Mesenteric fat pad (tissue), 1 donor: ENCODE data around the gene LARP4B.

DNA sequence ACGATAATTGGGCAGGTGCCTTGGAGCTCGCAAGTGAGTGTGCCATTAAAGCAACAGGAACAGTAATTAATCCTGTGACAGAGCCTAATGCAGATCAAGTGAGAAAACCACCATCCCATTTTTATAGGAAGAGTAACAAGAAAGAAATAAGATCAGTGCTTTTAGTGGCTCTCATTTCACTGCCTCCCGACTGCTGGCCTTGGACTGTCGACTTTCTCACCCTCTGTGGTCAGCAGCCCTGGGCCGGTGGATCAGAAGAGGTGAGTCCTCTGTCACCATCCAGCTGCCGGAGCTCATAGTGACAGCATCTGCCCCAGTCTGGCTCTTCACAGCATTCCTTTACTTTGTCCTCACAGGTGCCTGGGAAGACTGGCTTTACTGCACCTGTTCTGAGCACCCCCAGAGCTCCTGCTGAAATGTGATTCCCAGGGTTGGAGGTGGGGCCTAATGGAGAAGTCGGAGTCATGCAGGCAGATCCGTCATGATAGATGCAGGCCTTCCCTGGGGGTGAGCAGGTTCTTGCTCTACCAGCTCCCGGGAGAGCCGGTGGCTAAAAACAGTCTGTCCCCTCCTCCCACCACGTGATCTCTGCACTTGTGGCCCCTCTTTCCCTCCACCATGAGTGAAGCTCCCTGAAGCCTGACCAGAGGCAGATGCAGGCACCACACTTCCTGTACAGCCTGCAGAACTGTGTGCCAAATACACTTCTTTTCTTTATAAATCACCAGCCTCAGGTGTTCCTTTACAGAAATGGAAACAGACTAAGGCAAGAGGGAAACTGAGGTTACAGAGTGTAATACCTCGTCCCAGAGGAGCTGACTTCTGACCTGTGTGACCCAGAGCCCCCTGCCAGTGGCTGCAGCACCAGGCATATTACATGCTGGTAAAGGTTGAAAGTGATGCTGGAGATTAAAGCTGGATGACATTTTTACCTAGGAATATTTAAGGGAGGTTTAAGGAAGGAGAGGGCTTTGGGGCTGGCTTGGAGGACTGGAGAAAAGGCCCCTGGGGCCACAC, 171.5 kb downstream of the ZMYND11 start:
- PRO-cap = no peak

DNA sequence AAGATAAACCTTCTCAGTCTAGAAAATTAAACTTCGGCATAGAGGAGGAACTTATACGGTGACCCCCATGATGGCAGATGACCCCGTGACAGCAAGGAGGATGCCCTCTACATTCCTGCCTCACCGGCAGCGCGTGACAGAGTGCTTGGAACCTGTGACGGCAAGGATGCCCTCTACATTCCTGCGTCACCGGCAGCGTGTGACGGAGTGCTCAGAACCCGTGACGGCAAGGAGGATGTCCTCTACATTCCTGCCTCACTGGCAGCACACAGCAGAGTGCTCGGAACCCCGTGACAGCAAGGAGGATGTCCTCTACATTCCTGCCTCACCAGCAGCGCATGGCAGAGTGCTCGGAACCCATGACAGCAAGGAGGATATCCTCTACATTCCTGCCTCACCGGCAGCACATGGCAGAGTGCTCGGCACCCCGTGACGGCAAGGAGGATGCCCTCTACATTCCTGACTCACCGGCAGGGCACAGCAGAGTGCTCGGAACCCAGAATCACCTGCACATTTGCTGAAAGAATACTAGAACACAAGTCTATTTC, 231.0 kb downstream of the DIP2C start:
- PRO-cap = no peak

- PRO-cap = no peak
Measured at GRCh38 chr10:484406-484954, 205.0 kb downstream of the DIP2C start.

GRCh38 chr10:622243-622700, 67.2 kb downstream of the DIP2C start:
- PRO-cap = no peak

DNA sequence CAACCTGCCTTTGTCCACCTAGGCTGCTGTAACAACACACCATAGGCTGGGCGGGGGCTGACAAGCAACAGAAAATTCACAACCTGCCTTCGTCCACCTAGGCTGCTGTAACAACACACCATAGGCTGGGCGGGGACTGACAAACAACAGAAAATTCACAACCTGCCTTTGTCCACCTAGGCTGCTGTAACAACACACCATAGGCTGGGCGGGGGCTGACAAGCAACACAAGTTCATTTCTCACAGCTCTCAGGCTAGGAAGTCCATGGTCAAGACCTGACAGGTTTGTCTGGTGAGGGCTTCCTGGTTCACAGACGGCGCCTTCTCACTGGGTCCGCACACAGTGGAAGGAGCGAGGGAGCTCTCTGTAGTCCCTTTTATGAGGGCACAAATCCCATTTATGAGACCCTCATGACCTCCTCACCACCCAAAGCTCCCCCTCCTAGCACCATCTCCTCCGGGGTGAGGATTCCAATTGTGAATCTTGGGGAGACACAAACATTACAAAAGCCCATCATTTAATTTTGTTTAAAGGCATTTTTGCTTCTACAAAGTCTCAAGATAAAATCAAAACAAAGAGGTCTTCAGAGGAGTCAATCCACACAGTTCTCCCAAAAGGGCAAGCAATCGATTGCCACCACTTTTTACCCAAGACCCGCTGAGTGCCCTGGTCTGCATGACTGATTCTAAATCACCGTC, 52.1 kb downstream of the DIP2C start:
- PRO-cap = no peak

GRCh38 chr10:679987-680822, 9.3 kb downstream of the DIP2C start:
- PRO-cap = no peak

DNA sequence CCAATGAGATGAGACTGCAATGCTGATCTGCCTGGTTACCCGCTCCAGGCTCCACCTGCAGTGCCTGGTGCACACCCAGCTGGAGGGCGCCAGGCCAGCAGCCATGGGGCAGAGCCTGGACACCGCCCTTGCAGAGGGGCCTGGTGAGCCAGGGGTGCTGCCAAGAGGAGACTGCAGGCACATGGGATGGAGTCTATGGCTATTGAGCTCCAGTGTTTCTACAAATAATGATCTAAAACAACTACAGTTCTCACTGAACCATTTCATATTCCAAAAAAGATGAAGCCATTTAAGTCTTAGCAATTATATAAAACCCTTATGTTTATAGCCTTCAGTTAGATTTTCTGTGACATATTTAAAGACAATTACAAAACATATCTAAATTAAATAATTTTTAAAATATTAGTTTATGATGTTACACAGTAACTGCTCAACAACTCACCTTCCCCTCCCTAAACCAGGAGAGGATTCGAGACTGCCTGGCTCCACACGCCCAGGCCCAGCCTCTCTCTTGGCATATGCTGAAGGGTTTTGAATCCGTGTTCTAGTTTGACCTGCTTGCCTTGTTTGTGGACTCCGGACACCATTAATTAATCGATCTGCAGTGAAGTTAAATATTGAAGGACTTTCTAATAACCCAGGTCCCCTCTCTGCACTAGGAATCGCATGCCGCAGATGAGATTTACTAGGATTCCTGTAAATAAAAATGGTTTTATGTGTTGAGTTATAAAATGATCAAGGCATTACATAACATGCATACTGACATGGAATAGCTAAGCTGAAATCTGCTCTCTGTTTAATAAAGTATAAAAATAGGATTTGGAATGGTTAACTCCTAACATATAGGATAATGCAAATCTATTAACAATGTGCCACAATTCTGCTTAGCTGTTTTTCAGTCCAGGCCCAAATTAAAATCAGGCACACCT, 106.6 kb downstream of the LARP4B start:
- PRO-cap = no peak

- PRO-cap = bidirectional peak, plus-strand start at chr10:932031, minus-strand start at chr10:931796
Measured at GRCh38 chr10:931046-931913, at the start of gene LARP4B. Gene LARP4B (minus strand): TSS chr10:931705.

DNA sequence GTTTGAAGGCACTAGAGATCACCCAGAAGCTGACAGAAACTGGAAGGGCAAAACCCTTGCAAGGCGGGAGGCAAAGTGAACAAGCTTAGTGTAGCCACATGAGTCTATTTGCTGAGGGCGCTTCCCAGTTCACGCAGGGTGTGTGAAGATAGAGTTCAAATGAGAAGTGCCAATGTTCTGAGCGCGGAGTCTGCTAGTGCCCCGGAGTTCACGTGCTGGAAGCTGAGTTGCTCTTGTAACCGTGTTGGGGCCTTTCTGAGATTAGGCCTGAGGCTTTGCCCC, 16.6 kb upstream of the GTPBP4 start:
- PRO-cap = no peak

DNA sequence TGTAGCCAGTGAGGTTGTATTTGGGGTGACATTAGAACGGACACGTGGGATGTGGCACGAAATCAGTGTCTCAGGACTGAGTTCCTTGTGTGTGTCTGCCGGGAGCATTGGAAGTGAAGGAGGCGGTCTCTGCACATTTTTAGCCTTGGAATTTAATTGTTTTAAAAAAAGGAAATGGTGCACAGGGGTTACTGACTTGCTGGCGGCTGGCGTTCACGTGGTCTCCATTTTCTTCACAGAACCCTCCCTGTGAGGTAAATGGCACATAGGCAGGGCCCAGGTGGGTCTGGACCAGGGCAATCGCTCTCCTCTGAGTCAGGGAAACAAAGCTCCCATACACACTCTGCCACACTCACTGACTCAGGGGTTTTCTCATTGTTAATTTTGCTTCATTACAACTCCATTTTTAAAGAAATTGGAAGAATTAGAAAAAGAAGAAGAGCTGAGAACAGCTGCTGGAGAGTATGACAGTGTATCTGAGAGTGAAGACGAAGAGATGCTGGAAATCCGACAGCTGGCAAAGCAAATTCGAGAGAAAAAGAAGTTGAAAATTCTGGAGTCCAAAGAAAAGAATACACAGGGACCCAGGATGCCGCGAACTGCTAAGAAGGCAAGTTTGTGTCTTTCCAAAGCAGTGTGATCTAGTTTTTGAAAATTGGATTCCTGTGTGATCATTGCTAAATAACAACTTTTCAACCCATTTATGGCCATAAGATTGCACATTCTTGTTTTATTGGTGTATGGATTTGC, 13.4 kb downstream of the IDI2 start:
- PRO-cap = no peak

GRCh38 chr10:1050115-1050475, 1.2 kb upstream of the IDI1 start:
- PRO-cap = no peak

DNA sequence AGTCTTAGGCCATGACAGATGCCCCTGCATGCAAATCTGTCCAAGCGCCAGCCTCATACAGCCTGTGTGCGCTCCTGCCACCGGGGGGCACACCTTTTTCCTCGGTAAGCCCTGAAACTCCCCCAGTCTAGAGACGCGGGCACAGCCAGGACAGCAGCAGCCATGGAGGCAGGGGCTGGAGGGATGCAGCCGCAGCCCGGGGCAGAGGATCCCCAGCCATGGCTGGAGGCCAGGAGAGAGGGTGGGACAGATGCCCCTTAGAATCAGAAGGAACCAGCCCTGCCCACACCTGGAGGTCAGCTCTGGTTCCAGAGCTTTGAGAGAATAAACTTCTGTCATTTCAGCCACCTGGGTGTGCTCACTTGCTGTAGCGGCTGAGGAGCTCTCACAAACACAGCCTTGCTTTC, 241.5 kb downstream of the WDR37 start:
- PRO-cap = no peak

DNA sequence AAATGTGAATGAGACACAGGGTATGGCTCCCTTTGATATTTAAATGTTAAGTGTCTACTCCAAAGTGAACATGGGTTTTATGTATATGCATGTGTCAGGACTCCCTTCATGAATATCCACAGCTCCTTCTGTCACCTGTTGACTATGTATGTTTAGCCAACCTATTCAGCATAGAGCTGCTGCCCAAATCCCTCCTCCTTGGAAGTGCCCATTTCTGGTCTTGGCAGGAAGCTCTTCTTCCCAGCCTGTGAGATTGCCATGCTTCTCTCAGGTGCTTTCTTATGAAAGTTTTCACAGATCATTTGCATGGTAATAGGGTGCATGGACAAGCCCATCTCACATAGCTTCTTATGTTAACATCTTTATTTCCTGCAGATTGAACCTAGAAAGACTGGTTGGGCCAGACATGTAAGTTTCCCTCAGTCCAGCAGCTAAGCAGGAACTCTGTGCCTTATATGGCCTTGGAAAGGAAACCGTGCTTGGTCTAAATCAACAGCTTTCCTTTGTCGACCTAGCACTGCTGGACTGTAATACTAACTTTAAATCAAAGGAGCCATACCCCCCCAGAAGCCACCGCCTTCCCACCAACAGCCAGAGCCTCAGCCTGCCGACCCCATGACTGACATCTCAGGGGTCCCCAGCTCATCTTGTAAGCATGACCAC, 288.9 kb downstream of the ADARB2 start:
- PRO-cap = no peak

GRCh38 chr10:2625767-2626141, 441.6 kb upstream of the PFKP start:
- PRO-cap = no peak

DNA sequence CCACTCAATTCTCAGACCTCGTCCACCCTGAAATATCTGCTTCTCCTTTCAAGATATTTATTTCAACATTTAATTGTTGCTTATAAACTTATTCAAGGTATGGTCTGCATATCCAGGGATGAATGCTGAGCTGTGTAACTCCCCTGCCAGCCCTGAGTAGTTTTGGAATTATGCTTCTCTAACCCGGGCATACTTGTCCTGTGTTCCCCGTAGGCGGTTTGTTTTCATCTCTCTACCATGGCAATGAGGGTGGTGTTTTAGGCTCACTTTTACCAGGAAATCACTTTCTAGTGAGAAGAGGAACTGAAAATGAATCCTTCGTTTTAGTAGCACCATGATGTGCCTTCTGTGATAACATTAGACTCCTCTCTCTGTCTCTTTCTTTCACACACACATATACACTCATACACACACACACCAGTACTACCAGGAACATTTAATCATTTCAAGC, 31.3 kb upstream of the PFKP start:
- PRO-cap = no peak

DNA sequence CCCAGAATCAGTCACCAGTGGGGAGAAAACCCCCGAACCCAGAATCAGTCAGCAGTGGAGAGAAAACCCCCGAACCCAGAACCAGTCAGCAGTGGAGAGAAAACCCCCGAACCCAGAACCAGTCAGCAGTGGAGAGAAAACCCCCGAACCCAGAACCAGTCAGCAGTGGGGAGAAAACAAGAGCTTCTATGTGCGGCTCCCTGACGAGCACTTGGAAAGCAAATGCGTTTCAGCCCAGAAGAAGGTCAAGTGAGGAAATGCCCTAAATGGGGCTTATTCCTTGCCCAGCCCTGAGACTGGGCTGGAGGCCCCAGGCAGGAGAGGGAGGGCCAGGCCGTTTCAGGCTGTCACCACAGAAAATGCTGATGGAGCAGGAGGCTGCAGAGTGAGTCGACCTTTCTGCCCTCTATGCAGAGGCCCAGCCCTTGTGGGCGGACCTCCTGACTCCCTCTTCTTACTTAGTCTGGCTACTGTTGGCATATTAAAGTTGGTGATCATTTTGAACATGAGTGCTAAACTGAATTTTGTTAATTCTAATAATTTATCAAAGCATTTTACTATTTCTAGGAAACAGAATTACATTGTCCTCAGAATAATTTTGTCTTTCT, 18.7 kb upstream of the PFKP start:
- PRO-cap = no peak

DNA sequence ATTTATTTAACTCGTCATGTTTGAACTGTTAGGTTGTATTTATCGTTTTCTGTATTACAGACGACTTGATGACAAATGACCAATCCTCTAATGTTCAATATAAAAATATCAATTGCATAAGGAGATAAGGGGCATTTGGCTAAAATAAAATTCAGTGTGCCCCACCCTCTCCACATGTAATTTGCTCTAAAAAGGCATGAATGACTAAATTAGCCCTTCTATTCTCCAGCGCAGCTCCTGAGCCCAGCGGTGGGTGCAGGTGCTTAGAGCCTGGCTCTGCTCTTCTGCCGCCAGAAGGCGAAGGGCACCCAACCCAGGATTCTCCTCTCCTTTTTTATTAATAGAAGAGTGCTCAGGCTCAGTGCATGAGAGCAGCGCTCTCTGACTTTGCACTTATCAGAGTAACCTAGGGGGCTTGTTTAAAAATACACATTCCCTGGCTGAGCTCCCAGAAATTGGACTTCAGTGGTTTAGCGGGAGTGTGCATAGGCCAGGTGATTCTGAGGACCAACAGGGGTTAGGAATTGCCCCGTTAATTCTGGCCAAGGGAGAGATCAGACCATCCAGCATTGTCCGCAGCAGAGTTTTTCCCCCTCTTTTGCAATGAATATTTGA, 1.8 kb upstream of the PFKP start:
- PRO-cap = no peak

DNA sequence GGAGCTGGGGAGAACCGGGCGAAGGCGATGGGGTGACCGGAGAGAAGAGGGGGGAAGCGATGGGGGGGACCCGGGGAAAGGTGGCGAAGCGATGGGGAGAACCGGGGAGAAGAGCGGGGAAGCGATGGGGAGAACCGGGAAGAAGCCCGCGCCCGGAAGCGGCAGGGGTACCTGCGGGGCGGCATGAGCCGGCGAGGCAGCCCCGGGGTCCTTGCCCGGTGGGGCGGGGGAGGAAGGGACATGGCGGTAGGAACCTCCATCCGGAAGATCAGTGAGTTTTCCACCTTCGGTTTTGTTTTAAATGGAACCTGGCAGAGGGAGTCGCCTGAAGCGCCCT, 370 bp downstream of the PFKP start:
- PRO-cap = no peak

- PRO-cap = no peak
Measured at GRCh38 chr10:3090816-3091264, 23.5 kb downstream of the PFKP start.

DNA sequence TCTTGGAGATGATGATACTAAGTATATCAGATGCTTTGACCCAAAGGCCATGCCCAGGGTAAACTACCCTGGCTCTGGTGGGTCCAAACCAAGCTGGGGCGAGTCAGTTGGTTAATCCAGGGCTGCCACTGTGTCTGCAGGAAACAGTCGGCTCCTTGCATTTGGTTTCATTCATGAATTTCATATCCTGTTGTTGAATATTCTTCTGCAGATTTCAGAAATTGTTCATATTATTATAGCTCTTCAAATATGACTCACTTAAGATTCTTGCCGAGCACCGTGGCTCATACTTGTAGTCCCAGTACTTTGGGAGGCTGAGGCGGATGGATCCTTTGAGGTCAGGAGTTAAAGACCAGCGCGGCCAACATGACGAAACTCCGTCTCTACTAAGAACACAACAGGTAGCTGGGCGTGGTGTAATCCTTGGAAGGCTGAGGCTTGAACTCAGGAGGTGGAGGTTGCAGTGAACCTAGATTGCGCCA, 24.0 kb downstream of the PFKP start:
- PRO-cap = no peak